ENCODE measurements around a stretch of chr22.

DNA sequence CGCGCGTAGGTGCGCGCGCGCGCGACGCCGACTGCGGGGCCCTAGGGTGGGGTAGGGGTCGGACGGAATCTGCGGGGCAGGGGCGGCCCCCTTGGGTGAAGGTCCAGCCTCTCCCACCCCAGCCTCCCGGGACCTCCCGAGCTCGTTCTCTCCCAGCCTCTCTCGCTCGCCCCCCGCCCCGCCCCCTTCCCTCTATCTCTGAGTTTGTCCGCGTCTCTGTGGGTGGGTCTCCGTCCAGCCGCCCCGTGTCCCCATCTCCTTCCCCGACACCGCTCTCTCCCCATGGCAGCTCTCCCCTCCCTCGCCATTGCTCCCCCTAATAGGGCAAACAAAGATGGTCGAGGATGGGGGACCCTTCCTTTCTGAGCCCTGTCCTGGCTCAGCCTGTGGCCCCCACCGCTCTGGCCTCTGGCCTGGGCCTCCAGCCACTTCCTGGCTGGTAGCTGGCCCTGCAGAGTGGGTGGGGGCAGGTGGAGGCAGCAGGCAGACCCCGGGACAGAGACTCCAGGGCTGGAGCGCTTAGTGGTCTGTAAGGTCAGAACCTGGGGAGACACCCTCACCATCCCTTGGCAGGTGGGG is 33.0 kb upstream of the PRR5 start:
- PRO-cap, result no peak
CAGE:
- cytosol, long polyA plus RNA, result no peak
- long polyA plus RNA, result no peak
- nucleus, long polyA plus RNA, result no peak

GRCh38 chr22:44736254-44736616 is 16.1 kb upstream of the ARHGAP8 start:
- PRO-cap, result no peak
CAGE:
- cytosol, long polyA plus RNA, result no peak
- long polyA plus RNA, result no peak
- nucleus, long polyA plus RNA, result no peak

DNA sequence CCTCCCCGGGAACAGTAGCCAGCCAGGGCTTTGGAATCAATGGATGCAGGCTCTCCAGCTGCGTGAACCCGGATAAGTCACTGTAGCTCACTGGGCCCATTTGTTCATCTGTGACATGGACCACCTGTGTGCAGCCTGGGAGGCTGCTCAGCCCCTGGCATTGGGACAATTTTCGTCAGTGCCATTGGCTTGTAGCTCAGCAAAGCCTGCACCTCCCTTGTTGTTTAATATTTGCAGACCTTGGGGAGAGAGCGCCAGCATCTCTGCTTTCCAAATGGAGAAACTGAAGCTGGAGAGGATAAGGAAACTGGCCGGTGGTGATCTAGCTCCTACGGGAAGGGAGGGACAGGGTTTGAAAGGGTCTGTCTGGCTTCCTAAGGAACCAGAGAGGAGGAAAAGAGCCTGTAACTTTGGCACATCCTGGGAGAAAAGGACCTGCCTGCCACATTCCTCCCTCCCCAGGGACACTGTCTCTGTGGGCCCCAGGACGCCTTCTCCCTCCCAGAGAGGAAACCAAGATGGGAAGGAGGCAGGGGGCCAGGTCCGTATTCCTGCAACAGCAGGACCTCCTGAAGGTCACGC is 86.4 kb downstream of the ARHGAP8 start:
- PRO-cap, result no peak
CAGE:
- cytosol, long polyA plus RNA, result no peak
- long polyA plus RNA, result no peak
- nucleus, long polyA plus RNA, result no peak

DNA sequence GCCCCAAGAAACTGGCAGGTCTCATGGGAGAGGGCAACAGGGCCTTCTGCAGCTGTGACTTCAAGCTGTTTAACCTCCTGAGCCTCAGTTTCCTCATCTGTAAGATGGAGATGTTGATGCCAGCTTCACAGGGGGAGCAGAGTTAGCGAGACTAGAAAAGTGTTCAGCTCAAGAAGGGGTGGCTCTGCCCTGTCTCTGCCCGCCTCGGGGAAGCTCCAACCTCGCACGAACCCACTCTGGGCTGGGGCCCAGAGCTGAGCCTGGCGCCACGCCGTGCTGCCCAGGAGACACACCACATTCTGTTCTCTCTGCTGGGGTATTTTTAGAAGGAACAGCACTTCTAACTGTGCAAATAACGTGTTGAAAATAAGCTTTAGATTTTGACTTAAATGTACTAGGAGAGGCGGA is 74.1 kb downstream of the PHF21B start:
- PRO-cap, result no peak
CAGE:
- cytosol, long polyA plus RNA, result no peak
- long polyA plus RNA, result no peak
- nucleus, long polyA plus RNA, result no peak

DNA sequence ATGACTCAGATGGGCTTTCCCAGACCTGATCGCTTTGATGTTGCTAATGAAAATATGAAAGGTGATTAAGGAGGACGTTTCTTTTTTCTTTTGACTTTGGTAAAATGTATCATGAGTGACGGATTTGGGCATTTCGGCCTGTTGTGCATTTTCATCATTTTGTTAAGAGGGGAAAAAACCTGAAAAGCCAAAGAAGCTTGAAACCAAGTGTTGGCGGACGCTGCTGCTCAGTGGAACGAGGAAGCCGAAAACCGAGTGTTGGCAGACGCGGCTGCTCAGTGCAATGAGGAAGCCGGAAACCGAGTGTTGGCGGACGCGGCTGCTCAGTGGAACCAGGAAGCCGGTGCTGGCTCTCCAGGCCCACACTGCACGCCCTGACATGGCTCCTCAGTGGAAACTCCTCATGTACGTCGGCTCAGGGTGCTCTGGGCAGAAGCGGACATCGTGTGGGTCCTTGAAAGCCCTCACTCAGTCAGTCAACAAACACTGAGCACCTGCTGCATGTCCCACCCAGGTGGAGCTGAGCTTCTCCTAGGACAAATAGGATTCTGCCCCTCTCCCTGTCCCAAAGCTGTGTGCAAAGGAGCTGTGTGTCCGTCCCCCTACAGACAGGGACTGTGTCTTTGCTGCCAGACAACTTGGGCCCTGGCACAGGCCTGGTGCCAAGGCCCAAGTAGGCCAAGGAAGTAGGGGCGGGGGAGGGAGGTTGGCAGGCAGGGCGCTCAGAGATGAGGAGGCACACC is 37.4 kb downstream of the PHF21B start:
- PRO-cap, result no peak
CAGE:
- cytosol, long polyA plus RNA, result no peak
- long polyA plus RNA, result no peak
- nucleus, long polyA plus RNA, result no peak

DNA sequence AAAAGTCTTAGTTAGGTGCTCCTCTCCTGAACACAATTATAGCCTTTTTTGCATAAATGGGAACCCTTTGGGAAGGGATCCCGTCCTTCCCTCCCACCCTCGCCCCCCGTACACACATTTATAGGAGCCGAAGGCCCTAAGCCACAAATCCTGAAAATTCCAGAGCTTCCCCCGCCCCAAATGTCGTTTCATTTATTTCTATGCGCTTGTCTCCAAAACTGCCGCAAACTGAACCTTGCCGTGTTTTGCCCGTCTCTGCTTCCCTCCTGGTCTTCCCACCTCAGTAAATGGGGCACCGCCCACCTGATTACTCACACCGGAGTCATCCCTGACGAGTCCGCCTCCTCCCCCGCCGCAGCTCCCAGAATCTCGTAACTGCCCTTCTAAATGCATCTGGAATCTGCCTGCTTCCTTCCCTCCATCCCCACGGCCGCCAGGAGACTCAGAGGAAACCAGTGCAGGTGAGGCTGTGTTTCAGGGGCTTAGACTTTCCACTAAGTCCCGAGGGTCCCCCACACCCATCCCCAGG is 62.4 kb upstream of the PHF21B start:
- PRO-cap, result no peak
CAGE:
- cytosol, long polyA plus RNA, result no peak
- long polyA plus RNA, result no peak
- nucleus, long polyA plus RNA, result no peak

DNA sequence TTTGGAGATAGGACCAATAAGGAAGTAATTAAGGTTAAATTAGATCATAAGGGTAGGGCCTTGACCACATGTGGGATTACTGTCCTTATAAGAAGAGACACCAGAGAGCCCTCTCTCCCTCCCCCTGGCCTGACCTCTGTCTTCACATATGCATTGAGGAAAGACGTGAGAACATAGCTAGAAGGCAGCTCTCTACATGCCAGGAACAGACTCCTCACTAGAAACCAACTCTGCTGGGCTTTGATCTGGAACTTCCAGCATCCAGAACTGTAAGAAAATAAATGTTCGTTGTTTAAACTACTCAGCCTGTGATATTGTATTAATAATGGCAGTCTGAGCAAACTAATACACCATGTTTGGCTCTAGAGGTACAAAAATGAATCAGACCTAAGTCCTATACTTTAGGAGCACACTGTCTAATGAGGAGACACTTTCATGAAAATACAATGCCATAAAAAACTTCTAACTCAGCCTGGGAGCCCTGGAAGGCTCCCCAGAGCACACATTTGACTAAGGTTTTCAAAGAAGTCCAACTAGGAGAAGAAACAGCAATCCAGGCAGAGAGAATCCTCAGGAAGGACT is 13.4 kb upstream of the NUP50 start:
- PRO-cap, result no peak
CAGE:
- cytosol, long polyA plus RNA, result no peak
- long polyA plus RNA, result no peak
- nucleus, long polyA plus RNA, result no peak

DNA sequence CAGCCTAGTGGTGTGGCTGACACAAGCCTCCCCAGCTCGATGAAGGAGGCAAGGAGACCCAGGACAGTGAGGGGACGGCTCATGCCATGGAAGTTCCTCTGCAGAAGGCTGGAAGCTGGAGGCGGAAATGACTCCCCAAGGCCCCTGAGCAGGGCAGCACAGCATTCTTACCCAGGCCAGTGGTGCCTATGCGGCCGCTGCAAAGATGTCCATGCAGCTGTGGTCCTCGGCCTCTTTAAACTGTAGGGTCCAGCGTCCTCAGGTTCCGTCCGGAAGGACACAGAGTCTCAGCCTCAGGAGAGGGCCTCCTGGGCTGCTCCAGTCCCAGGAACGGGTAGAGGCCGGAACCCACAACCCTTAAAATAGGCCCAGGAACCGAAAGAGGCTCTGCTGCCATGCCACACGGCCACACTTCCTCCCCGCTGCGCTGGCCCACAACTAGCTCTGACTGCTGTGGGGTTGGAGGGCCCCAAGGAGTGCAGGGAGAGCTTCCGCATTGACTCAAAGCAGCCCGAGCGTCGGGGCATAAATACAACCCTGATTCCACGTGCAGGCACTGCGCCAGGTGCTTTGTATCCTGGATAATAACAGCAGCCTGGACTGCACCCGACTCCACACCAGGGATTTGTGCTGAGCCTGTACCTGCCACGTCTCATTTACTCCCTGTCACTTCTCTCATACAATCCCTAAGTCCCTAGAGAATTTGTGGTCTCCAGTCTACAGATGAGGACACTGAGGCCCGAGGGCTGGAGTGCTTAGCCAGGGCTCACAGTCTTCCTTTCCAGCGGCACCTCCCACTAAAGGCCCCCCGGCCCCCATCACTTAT is 5.4 kb downstream of the KIAA0930 start:
- PRO-cap, result no peak
CAGE:
- cytosol, long polyA plus RNA, result no peak
- long polyA plus RNA, result no peak
- nucleus, long polyA plus RNA, result no peak

- PRO-cap, result no peak
CAGE:
- cytosol, long polyA plus RNA, result no peak
- long polyA plus RNA, result no peak
- nucleus, long polyA plus RNA, result no peak
Measured at GRCh38 chr22:45249237-45249646, 8.5 kb upstream of the KIAA0930 start.

GRCh38 chr22:45335164-45335875 is 25.6 kb downstream of the FAM118A start:
- PRO-cap, result no peak
CAGE:
- cytosol, long polyA plus RNA, result no peak
- long polyA plus RNA, result no peak
- nucleus, long polyA plus RNA, result no peak

DNA sequence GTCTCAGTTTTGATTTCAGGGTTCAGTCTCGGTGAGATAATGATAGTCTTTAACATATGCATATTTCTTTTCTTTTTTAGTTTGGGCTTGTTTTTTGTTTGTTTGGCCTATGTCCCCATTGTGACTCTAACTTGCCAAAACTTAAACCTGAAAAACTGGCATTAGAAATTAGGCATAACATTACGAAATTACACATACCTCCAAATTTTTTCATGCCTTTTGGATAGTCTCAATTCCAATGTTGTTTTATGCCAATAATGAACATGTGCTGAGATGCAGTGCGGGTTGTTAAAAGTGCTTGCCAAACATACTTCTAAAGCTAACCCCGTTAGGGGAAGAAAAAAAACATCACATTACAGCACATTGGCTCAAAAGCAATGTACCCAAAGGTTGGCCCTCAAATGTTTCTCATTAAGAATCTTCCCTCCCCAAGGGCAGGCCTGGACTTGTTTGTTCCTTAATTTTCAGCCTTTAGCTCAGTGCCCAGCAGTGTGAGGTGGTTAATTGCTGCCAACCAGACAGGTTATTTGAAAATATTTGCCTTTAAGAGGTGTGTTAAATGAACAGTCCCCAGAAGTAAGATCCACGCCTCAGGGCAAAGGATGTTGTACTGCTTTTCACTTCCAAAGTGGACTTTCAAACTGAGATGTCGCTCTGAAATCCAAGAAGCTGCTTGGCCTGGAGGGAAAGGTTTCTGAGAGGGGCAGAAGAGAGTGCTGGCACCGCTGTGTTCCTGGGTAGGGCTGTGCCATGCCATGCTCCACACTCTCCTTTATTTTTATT is 33.0 kb upstream of the FBLN1 start:
- PRO-cap, result no peak
CAGE:
- cytosol, long polyA plus RNA, result no peak
- long polyA plus RNA, result no peak
- nucleus, long polyA plus RNA, result no peak

DNA sequence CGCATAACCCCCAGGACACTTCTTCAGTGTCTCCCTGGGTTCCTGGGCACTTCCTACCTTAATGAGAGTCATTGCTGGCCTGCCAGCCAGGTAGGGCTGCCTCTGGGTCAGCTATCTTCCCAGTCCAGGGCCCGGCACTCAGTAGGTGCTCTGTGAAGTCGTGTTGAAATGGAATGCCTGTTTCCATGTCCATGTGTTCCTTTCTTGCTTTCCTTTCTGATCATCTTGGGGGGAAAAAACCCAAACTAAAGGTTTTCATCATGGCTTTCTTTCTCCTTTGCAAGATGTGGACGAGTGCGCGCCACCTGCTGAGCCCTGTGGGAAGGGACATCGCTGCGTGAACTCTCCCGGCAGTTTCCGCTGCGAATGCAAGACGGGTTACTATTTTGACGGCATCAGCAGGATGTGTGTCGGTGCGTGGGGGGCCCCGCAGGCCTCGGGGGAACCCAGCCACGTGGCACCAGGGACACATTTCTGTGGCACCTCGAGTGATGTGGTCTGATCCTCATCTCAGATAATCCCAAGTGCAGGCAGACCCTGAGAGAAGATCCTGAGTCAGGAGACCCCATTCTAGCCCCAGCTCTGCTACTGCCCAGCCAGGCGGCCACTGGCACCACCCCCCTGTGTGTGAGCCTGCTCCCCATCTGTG is 39.3 kb downstream of the FBLN1 start:
- PRO-cap, result no peak
CAGE:
- cytosol, long polyA plus RNA, result no peak
- long polyA plus RNA, result no peak
- nucleus, long polyA plus RNA, result no peak

DNA sequence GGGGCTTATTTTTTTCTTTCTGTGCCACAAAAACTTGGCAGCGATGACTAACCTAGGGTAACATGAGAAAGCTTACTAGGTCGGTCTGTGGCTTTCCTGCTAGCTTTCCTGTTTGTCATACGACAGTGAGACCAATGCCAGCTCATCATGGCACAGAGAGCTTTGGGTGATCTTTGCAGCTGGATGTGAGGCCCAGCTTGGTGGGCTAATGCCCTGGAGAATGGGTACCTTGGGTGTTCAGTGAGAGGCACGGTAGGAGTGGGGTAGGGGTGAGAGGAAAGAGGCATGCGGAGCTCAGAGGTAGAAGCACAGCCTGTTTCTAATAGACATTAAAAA is 62.7 kb upstream of the ATXN10 start:
- PRO-cap, result no peak
CAGE:
- cytosol, long polyA plus RNA, result no peak
- long polyA plus RNA, result no peak
- nucleus, long polyA plus RNA, result no peak

DNA sequence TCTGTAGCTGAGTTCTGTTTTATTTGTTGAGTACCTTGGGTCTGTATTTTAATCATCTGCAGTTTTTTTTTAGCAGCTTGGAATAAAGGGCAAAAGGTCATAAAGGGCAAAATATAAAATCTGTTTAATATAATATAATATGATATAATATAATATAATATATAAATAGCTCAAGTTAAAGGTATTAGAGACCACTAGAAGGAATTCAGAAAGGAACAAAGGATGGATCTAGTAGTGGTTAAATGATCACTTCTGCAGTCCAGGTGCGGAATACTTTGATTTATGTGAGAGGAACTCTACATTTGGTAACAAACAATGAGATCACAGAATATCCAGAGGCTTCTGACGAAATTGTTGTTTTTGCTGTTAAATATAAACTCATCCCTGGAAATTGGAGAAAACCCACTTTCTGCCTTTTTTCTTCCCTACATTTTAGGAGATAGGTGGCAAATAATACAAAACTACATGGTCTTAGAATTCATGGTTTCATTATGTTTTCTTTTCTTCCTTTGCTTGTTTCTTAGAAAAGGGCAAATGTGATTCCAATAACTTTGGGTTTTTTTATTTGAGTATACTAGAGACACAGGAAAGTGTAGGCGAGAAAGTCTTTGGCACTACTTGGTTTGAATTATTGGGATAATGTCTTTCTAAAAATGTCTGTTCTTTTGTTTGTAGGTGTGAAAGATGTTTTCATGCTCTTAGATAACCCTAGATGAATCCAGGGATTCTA is 36.0 kb downstream of the ATXN10 start:
- PRO-cap, result no peak
CAGE:
- cytosol, long polyA plus RNA, result no peak
- long polyA plus RNA, result no peak
- nucleus, long polyA plus RNA, result no peak

DNA sequence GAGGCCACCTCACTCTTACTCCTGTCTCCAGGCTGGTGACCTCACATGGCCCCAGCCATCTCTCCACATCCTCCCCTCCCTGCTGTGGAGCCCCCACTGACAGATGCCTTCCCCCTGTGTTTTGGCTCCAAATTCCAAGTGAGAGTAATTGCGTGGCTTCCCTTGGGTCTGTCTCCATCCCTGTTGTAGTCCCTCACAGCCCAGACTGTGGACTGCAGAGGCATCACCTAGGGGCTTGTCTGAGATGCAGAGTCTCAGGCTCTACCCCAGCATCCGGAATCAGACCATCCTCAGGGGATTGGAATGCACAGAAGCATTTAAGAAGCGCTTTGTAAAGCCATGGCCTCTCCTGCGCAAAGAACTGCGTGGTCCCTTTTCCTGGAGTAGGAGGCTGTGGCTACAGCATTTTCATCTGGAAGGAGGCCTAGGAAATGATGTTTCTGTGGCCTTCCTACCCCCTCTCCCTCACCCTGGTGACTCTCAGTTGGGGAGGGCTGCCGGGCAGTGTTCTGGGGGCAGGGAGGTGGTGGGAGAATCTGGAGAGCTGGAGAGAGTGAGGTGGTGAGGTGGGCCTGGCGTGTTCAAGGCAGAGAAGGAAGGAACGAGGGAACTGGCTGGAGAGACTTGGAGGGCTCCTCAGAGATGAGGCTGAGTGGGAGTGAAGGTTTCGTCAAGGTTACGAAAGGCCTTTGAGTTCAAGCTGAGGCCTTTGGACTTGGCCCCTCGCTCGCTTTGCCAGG is 91.2 kb downstream of the ATXN10 start:
- PRO-cap, result no peak
CAGE:
- cytosol, long polyA plus RNA, result no peak
- long polyA plus RNA, result no peak
- nucleus, long polyA plus RNA, result no peak

GRCh38 chr22:45934392-45935370 is 42.3 kb downstream of the WNT7B start:
- PRO-cap, result no peak
CAGE:
- cytosol, long polyA plus RNA, result no peak
- long polyA plus RNA, result no peak
- nucleus, long polyA plus RNA, result no peak

- PRO-cap, result no peak
CAGE:
- cytosol, long polyA plus RNA, result no peak
- long polyA plus RNA, result no peak
- nucleus, long polyA plus RNA, result no peak
Measured at GRCh38 chr22:45955093-45955489, 21.9 kb downstream of the WNT7B start.

- PRO-cap, result no peak
CAGE:
- cytosol, long polyA plus RNA, result no peak
- long polyA plus RNA, result no peak
- nucleus, long polyA plus RNA, result no peak
Measured at GRCh38 chr22:46006383-46007401, 29.7 kb upstream of the WNT7B start.

GRCh38 chr22:46071658-46072079 is 78.7 kb upstream of the PPARA start:
- PRO-cap, result bidirectional peak, plus-strand start at chr22:46071731, minus-strand start at chr22:46071538
CAGE:
- cytosol, long polyA plus RNA, result no peak
- long polyA plus RNA, result no peak
- nucleus, long polyA plus RNA, result no peak

- PRO-cap, result bidirectional peak, plus-strand start at chr22:46075552, minus-strand start at chr22:46075460
CAGE:
- cytosol, long polyA plus RNA, result no peak
- long polyA plus RNA, result no peak
- nucleus, long polyA plus RNA, result no peak
Measured at GRCh38 chr22:46074857-46075676, 75.3 kb upstream of the PPARA start.